Measurements from ENCODE around the gene TECTB.

- PRO-cap, 10 experiments: no peak in any of the 10 experiments
Measured at GRCh38 chr10:110582372-110582825, 14.9 kb downstream of the SMC3 start.

DNA sequence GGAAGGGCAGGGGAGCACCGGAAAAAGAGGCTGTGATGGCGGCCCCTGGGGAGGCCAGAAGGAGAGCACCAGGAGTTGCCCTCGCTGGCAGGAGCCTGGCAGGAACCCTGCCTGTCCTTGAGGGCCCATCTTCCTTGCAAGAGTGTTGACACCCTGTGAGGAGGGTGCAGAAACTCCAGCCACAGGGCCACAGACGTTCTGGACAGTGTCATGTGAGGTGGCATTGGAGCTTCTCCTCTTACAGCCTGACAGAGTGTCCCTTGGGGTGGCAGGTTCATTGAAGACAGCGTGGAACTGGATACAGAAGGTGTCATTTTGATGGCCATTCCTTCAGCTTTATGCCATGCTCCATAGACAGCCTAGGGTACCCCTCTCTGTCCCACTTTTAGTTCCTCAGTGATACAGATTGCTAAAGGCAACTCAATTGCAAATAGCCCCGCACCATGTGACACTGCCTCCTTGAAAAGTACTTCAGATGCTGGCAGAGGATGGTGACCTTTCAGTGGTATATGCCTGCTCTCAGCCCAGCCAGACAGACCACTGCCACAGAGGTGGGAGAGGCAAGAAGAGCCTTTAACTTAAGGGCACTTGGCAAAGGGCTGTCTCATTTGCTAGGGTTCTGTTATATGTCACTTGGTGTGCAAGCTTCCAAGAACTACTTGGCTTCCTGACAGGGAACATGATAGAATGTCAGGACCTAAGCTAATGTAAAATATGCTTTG lies 54.4 kb downstream of the RBM20 start:
- PRO-cap, 10 experiments: no peak in any of the 10 experiments

- PRO-cap, 10 experiments: no peak in any of the 10 experiments
Measured at GRCh38 chr10:110821331-110821947, 50.3 kb upstream of the PDCD4 start.

DNA sequence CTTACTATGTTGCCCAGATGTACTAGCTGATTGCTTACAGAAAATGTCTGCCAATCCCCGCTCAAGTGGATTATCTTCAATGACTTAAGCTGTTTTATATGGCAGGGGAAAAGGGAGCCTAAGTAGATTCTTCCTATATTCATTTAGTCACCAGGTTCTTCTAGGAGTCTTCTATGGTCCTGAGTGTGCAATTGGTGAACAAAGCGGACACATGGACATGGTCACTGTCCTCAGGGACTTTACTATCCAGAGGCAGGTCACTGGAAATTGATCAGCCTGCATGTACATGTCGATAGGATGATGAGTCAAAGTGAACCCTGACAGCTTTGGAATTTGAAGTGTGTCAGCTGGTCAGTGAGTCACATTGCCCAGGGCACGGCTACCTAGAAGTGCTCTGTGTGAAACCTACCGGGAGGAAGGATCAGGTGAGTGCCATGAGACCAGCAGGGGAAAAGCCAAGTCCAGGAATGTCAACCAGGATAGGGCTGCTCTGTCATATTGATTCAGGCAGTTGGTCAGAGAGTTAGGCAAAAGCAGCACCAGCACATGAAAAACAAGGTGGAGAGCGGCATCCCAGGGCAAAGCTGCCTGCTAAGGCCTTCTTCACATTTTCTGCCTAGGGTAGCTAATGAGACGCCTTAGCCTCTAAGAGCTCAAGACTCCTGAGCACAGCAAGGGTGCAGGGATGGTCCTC lies 19.5 kb upstream of the PDCD4 start:
- PRO-cap, 10 experiments: peak in 2 of 10 experiments; most common plus-strand start position 414 of the sequence (in 1)

GRCh38 chr10:110882583-110883513 lies 11.1 kb downstream of the PDCD4 start:
- PRO-cap, 10 experiments: no peak in any of the 10 experiments

DNA sequence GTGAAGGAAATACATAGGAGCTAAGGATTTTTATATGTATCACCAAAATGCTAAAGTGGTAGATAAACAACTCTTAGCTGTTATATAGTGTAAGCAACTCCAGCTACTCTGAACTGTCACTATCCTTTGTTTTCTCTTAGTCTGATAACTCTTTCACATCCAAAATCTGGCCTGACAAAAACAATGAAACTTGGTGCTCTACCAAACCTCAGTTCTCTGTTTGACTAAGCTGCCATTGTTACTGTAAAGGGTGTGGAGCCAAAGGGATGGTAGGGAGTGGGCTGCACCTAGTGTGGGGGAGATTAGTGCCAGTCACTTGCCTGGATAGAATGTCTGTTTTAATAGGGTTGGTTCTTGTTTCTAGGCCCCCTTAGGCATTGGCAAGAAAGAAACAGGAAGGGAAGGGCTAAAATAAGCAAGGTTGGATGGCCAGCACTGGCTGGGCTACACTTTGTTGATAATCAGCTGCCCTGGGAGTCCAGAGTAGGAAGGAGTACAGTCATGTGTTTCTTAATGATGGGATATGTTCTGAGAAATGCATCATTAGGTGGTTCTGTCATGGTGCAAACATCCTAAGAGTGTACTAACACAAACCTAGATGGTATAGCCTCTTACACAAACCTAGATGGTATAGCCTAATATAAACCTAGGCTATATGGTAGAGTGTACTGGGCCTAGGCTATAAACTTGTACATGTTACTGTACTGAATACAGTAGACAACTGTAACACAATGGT lies 15.7 kb downstream of the BBIP1 start:
- PRO-cap, 10 experiments: no peak in any of the 10 experiments

DNA sequence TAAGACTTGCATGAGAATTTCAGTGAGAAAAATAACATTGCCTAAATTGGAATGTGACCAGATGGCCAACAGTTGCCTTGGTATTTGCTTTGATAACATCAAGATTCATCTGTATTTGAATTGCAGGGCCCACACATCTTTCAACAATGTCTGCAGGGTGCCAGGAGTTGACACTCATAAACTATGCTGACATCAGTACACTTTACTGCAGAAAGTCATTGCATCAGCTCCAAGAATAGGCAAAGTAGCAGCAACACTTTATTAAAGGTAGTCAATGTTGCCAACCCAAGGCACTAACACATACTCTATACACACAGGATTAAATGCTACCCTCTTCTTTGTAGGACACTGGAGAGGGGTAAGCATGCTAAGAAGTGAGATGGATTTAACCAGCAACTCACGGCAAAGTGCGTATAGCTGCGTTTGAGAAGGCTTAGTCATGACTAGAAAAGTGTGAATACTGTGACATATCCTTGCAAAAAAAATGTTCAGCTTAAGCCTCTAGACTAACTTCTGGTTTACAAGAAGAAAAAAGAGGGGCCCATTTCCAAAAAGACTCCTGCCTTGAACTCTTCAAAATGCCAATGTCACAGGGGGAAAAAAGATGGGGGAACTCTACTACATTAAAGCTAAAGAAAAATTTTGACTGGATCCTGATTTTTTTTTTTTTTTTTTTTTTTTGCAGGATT lies 2.3 kb downstream of the BBIP1 start:
- PRO-cap, 10 experiments: peak in 2 of 10 experiments; most common plus-strand start position 270 of the sequence (in 2)

GRCh38 chr10:110954755-110955608 lies 35.6 kb downstream of the SHOC2 start:
- PRO-cap, 10 experiments: no peak in any of the 10 experiments

DNA sequence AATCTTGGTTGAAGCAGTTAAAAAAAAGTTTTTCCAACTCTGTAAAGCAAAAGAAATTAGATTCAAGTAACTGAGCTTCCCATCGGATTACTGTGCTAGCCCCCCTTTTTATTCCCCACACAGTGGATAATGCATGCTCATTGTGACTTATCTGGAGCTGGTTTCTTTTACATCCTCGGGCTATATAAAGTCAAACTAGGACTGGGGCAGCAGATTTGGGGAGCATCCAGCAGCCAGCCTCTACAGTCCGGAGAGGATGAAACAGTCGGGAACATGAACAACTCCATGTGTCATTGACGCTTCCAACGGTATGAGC lies at the start of gene TECTB:
TSS of gene TECTB (plus strand) at position 212 of the 316 bp plus-strand sequence.
- PRO-cap, 10 experiments: no peak in any of the 10 experiments

DNA sequence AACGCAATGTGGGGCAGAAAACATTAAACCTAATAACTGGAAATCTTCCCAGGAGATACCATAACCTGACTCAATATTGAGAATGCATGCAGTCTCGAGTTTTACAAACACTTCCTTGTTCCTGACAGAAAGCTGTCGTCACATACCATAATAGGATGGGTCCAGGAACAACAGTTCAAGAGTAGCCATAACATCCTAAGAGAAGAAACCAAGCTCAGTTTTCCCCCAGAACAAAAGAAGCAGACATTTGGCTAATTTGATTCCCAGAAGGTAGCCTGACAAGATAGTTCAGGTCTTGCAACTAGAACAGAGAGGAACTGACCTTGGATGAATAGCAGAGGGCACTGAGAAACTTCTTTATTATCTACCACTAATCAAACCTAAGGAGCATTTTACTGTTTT lies 38.7 kb upstream of the ACSL5 start:
- PRO-cap, 10 experiments: peak in 1 of 10 experiments; most common plus-strand start position 188 of the sequence (in 1); most common minus-strand start position 78 of the sequence (in 1)

DNA sequence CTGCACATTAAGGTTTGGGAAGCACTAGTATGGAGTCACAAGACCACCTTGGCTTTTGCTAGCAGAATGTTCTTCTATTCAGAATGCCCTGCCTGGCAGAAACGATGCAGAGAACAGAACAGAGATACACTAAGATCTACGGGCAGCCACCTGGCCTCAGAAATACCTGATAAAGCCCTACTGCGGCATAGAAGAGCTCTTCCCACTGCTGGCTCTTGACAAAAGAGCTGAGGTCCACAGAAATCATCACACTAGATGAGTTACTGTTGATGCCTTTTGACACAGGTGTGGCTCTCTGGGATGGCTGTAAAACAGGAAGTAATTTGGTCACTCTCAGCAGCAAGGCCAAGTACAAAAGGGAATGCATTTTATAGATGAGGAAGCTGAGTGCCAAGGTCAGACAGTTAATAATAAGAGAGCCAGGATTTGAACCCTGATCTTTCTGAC lies 35.0 kb upstream of the ACSL5 start:
- PRO-cap, 10 experiments: no peak in any of the 10 experiments

DNA sequence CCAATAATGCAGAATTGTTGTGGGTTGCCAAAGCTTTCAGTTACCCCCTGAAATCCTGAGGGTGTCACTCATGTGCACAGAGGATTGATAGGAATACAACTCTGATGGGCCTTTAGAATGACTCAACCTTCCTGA lies 839 bp downstream of the ACSL5 start:
- PRO-cap, 10 experiments: no peak in any of the 10 experiments

- PRO-cap, 10 experiments: no peak in any of the 10 experiments
Measured at GRCh38 chr10:112394416-112394998, 20.6 kb downstream of the ACSL5 start.

DNA sequence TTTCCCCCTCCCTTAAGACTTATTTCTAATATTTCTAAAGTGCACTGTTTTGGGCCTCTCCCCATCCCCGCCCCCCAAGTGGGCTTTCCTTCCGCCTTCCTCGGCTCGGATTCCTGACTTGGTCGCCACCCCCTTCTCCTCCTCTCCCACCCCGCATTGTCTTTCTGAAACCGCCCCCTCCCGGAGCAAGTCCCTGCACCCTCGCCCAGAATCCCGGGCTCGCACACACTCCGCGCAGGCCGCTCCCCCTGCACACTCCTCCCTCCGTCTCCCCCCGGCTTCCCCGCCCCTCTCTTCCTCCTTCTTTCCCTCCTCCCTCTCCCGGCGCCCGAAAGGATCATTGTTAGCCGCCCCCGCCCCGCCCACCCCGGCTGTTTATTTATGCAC lies 255 bp upstream of the TCF7L2 start:
- PRO-cap, 10 experiments: peak in 10 of 10 experiments; most common minus-strand start position 115 of the sequence (in 2)

GRCh38 chr10:112951913-112952268 lies 1.8 kb downstream of the TCF7L2 start:
- PRO-cap, 10 experiments: peak in 8 of 10 experiments; most common plus-strand start chr10:112952098 (in 3); most common minus-strand start chr10:112952023 (in 4)

- PRO-cap, 10 experiments: no peak in any of the 10 experiments
Measured at GRCh38 chr10:113007280-113008163, 57.5 kb downstream of the TCF7L2 start.

- PRO-cap, 10 experiments: no peak in any of the 10 experiments
Measured at GRCh38 chr10:113108149-113109135, 158.4 kb downstream of the TCF7L2 start.

- PRO-cap, 10 experiments: no peak in any of the 10 experiments
Measured at GRCh38 chr10:113113250-113113596, 163.2 kb downstream of the TCF7L2 start.

DNA sequence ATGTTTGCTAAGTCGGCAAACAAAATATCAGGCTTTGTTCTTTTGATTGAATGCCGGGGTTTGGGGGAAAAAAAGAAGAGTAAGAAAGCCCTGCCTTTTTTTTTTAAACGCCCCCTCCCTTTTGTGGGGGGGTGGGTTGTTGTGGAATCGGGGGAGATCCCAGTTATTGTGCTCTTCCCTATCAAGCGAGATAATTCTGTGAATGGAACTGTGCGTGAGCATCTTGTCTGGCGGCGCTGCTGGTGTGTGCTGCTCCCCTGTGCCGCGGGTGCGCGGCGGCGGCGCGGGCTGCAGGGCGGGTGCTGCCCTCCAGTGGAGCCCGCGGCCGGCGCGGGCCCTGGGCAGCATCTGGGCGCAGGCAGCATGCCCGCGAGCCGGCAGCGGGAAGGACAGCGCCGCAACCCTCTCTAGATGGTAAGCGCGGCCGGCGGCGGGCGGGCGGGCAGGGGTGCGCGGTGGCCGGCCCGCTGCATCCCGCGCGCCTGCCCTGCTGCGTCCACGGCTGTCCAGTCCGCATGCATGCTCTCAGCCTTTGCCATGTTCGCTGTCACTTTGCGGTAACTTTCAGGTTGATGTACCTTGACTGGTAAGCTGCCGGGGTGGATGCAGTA lies 176.5 kb downstream of the TCF7L2 start:
- PRO-cap, 10 experiments: no peak in any of the 10 experiments

GRCh38 chr10:113128663-113129704 lies 178.9 kb downstream of the TCF7L2 start:
- PRO-cap, 10 experiments: no peak in any of the 10 experiments

Measured in Metastatic Breast Carcinoma in the Brain (tissue), 10 donors.